Hair follicle dermal papilla cell (primary cell): ENCODE measurements around the gene TARBP1.

DNA sequence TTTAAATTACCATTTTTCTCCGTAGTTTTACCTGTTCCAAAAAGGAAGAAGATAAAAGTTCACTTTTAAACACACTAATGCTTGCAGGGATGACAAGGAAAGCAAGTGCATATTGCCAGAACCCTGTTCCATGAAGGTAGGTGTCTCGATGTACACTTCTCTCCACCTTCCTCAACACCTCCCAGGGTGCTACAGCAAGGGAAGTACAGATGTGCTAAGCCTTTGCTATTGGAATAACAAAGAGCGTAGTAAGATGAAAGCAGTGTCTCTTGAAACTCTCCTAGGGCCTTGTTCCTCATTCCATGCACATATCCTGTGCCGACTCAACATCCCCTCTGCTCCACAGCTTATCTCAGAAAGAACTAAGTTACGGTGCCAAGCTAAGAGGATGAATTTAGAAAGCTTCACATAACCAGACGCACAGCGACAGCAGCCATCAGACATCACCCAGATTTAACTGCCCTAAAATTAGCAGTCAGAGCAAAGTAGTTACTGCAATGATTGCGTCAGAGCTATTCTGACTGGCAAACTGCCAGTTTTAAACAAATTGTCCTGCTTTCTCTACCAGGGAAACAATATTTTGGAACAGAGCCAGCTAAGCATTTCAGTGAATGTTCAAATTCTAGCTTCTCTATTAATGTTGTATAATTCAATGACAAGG, 9.6 kb downstream of the SIPA1L2 start:
- CAGE, long polyA plus RNA: no peak

- CAGE, long polyA plus RNA: no peak
Observed at GRCh38 chr1:232628946-232629750, 785 bp downstream of the SIPA1L2 start.

- CAGE, long polyA plus RNA: no peak
Observed at GRCh38 chr1:232630215-232631151, 550 bp upstream of the SIPA1L2 start.

GRCh38 chr1:232831911-232832475, 26.8 kb downstream of the MAP10 start:
- CAGE, long polyA plus RNA: no peak

DNA sequence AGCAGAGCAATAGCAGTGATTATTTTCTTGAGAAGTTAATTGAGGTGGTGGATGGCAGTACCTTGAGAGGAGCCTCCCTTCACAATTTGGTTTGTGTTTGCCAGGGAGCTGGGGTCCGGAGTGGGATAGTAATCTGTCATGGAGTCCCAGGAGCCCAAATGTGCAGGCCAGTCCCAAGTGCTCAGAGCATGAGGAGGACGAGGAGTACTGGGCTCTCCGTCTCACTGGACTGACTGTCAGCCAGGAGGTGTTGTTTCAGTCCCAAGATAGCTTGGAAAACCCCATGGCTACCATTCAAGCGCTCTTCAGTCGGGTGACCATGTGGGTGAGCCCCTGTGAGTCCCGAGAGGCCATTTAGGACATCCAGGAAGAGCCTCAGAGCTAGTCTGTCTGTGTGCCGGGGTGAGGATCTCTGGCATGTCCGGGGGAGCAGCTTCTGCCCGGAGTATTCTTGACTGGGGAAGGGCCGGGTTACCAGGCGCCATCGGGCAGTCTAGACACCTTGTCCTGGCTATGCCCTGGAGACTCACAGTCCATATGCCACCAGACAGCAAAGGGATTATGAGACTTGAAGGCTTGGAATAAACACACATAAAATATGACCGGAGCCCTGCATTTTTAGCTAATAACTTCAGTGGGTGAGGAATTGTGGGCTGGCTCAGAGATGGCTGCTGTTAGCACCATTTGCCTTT, 15.2 kb downstream of the NTPCR start:
- CAGE, long polyA plus RNA: no peak

- CAGE, long polyA plus RNA: no peak
Observed at GRCh38 chr1:233638305-233639053, 24.6 kb downstream of the KCNK1 start.

GRCh38 chr1:234372466-234372839, 803 bp upstream of the COA6 start:
- CAGE, long polyA plus RNA: no peak

- CAGE, long polyA plus RNA: no peak
Observed at GRCh38 chr1:234474592-234475459, 4.2 kb downstream of the TARBP1 start.

DNA sequence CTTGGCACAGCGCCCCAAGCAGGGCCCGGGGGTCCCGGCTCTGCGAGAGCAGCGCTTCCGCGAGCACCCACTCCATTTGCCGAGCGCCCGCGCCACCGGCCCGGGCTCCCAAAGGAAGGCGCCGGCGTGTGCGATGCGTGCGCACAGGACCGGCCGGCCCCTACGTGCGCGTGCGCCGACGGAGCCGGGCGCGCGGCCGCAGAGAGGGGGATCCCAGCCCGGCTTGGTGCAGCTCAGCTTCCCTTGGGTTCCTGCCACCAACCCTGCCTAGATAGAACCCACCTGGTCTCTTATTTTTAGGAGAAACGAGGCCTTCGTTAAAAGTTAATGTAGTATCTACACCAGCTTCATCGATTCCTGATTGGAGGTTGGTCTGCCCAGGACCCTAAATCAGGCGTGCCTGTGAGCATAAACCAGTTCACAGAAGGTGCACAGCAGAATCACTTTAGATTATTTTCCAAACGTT, at the start of gene TARBP1:
TARBP1 (minus strand) TSS at position 152 of the 466 bp plus-strand sequence.
- CAGE, long polyA plus RNA: no peak

DNA sequence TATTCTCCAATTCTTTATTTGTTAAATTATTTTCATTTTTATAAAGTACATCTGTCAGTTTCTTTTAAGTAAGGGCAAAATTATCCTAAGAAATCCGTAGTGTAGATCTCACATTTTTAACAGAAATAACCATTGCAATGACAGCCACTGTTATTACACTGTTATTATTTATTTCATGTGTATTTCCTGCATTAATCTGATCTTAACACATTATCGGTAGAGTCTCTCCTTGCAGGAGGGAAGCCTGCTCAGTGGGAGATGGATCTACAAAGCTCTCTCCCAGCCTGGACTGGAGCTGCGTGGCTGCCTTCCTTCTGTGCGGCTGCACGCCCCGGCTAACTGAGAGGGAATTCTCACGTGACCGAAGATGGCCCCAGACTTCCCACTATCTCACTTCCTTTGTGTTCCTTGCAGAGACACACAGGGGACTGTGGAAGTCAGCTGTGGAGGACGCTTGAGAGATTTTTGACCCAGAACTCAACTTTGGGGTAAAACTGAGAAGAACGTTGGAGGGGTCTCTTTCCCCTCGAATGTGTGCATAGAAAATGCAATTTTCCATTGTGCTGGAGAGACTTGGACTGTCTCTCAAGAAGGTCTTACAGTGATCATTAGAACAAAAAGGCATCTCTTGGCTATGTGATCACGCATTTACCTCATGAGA, 49.1 kb upstream of the TARBP1 start:
- CAGE, long polyA plus RNA: no peak

- CAGE, long polyA plus RNA: no peak
Observed at GRCh38 chr1:234543982-234544678, 65.2 kb upstream of the TARBP1 start.

GRCh38 chr1:234545449-234546424, 64.2 kb downstream of the IRF2BP2 start:
- CAGE, long polyA plus RNA: no peak

- CAGE, long polyA plus RNA: no peak
Observed at GRCh38 chr1:234585276-234586349, 24.4 kb downstream of the IRF2BP2 start.

- CAGE, long polyA plus RNA: no peak
Observed at GRCh38 chr1:234659915-234660433, 50.0 kb upstream of the IRF2BP2 start.

DNA sequence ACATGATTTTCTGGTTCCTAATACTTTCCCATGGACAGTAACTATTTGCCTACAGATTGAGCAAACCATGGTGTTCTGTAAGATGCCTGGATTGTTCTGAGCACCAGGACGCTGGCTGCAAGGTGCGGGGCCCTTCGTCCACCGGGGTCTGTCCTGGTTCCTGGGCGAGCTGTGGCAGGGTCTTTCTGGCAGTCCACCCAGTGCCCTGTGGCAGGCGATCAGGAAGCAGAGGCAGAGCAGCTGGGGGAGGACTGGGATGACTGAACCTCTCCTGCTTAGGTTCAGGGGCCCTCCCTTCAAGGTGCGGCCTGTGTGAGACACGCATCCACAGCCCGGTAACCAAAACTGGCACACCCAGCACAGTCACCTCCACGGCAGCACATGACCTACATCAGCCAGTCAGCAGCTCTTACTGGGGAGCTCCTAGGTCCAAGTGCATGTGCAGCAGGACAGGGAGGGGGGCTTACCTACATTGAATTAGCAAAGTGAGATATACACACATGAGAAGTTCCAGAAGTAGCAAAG, 51.2 kb upstream of the IRF2BP2 start:
- CAGE, long polyA plus RNA: no peak

DNA sequence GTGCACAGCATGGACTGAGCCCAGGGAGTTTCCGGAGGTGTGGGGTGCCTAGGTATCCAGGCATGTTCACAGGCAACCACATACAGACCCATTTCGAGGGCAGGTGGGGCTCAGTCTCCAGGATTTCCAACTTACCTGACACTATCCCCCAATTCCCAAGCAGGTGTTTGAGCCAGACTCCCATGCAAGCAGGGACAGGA, 65.0 kb upstream of the IRF2BP2 start:
- CAGE, long polyA plus RNA: no peak

DNA sequence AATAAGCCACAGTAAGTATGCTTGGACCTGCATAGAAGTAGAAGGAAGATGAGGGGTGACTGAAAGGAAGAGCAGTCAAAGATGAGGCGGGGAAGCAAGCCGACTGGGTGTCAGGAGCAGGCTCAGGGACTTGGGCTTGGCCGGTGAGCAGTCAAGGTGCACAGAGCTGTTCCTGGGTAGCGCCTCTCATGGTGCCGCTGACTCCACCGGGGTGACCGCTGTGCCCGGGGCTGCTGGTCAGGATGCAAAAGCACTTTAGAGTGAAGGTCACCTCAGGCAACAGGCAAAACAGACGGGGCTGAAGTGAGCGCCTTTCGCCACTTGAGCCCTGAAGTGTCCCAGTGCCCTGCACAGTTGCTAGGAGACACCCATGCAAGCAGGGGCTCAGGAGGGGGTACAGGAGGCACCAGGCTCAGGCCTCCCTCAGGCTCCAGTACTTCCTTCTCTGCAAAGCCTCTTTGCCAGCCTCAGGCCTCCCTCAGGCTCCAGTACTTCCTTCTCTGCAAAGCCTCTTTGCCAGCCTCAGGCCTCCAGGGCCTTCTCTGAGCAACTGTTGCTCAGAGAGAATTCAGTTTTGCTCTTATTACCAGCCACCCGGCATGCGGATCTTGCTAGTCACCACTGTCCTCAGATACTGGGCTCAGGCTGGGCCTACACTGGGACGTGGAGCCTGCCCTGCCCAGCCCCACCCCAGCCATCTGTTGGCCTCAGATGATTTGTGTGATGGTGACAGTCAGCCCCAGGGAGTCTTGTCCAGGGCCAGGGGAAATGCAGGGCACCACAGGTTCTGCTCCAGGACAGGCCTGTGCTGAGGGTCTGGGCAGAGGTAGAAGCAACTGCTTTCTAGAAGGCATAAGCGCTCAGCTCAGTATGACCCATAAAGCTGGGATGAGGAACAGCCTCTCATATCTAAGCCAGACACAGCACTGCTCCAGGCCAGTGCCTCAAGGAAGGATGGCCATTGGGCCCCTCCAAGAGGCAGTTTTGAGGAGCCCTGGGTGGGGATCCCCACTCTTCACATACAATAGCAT, 99.8 kb upstream of the IRF2BP2 start:
- CAGE, long polyA plus RNA: no peak

DNA sequence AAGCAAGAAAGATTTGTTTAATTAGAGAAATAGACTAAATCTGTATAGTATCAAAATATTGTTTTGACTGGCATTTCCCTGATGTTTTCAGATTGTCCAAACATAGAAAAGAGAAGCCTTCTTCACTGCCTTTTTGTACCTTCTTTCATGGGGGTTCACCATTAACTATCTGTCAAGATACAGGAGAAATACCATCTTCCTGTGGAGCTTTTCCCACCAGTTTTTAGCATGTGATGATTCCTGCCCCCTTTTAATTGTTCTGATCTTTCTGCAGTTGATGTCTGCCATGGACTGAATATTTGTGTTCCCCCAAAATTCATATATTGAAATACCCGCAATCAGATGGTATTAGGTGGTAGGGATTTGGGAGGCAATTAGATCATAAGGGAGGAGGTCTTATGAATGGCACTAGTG, 143.6 kb upstream of the IRF2BP2 start:
- CAGE, long polyA plus RNA: no peak

- CAGE, long polyA plus RNA: no peak
Observed at GRCh38 chr1:234844312-234845017, 234.5 kb upstream of the IRF2BP2 start.

DNA sequence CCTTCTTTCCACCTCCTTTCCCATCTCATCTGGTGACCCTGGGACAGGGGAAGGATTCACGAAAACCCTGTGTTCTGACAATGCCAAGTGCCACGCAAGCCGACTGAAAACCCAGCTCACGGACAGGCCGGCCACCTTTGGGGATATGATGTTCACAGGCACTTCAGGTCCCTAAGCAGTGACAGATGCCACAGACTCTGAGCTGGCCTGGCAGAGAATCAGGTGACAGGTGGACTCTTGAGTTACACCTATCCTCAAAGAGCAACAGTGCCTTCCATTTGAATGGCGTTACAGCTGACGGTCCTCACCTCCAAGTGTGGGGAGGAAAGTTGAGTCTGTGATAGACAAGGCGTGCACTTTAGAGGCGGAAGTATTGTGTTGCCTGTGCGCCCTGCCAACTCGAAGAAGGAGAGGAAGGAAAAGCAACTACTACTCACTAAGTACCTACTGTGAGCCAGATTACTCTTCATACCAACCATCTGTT, 230.5 kb downstream of the TOMM20 start:
- CAGE, long polyA plus RNA: no peak